Measurements from ENCODE around the genes C5AR2, CRX and CABP5.

DNA sequence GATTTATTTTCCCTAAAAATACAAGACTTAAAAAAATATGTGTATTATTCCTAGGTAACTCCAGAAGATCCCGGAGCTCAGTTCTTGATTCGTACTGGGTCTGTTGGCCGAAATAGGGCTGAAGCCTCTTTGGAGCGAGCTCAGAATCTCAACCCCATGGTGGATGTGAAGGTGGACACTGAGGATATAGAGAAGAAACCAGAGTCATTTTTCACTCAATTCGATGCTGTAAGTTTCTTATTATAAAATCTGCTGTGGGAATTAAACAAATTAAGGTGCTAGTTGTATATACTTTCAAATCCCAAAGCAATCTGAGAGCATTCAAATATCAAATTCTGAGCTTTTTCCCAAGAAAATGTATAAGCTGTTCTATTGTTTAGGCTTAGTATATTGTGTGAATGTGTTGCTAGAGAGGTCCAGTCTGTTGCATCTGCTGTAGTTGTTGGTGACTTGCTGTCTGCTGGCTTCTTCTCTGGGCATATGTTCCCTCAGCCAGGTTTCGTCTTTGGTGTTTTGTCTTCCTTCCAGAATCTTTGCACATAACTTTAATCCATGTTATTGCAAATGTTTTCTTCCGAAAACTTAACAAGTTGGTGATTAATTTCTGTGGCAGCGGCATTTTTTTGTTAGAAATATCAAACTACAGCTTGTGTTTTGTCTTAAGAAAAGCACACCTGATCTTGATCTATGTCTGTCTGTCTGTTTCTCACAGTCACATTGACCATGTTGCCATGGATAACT lies 19.7 kb downstream of the SAE1 start:
- PRO-cap: no peak

- PRO-cap: no peak
These were observed 20.3 kb downstream of the BBC3 start for GRCh38 chr19:47210554-47211310.

- PRO-cap: no peak
These were observed 2.7 kb downstream of the CCDC9 start for GRCh38 chr19:47258755-47259616.

DNA sequence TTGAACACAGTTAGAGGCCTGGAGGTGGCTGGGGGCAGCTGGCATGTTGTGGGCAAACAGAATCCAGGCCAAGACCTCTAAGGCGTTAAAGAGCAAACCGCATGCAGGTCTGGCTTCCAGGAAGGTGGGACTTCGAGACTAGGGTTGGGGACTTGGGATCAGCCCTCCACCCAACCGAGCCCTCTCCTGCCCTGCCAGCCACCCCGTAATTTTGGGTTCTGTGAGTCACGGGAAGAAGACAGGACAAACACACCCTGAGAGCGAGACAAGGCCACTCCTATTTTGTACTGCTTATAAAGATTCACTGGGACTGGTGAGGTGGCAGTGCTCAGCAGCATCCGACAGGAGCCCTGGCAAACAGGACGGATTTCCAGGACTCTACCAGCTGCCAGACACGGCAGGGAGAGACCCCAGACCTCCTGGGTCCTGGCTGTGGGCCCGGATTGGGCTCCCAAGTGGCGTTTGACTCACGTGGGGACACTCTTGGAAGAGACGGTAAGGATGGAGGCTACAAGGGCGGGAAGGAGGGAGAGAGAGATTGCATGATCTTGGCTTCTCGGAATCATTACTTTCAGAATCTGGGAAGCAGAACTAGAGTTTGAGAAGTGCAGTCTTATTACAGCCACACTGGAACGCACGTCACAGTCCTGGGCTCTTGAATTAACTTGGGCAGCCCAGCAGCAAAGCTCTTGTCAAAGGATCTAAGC lies at the start of gene C5AR2:
TSS of gene C5AR2 (plus strand) at position 321 of the 707 bp plus-strand sequence.
- PRO-cap: bidirectional peak, plus-strand start at position 610 of the sequence, minus-strand start at position 567 of the sequence

DNA sequence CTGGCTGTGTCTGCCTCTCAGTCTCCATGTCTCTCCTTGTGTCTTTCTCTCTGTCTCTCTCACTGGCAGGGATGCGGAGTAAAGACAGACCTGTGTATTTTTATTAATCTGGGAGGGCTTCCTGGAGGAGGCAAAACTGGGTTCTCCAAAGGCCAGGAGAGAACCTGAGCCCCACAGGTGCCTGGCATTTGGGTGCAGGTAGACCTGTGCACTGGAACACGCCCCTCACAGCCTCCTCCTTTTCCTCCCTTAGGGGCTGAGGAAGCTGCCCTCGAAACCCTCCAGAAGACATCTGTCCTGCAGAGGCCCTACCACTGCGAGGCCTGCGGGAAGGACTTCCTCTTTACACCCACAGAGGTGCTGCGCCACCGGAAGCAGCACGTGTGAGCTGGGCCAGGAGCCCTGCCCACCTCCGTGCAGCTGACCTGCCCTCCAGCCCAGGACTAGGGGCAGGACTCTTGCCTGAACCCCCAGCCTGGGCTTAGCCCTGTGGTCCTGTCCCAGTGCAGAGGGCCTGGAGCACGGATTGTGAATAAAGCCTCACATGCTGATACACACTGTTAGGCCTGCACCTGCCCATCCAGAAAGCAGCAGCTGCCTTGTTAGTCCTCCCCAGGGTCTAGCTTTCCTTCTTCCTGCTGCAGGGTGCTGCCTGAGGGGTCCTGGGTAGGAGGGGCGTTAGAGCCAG lies 32.8 kb downstream of the DHX34 start:
- PRO-cap: no peak

DNA sequence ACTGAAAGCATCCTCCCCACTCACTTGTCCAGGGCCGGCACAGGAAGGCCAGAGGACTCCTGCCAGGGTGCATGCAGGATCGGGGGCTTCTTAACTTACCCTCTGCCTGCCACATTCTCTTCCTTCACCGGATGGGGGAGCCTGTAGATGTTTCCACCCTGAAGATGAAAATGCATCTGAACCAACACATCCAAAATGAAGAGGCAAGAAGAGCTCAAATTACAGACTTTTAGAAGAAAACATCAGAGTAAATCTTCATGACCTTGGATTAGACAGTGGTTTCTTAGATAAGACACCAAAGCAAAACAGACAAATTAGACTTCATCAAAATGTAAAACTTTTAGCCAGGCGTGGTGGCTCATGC lies 25.9 kb upstream of the NAPA start:
- PRO-cap: no peak

GRCh38 chr19:47601422-47601988 lies 7.4 kb upstream of the BICRA start:
- PRO-cap: no peak

GRCh38 chr19:47626152-47626888 lies 17.4 kb downstream of the BICRA start:
- PRO-cap: no peak

DNA sequence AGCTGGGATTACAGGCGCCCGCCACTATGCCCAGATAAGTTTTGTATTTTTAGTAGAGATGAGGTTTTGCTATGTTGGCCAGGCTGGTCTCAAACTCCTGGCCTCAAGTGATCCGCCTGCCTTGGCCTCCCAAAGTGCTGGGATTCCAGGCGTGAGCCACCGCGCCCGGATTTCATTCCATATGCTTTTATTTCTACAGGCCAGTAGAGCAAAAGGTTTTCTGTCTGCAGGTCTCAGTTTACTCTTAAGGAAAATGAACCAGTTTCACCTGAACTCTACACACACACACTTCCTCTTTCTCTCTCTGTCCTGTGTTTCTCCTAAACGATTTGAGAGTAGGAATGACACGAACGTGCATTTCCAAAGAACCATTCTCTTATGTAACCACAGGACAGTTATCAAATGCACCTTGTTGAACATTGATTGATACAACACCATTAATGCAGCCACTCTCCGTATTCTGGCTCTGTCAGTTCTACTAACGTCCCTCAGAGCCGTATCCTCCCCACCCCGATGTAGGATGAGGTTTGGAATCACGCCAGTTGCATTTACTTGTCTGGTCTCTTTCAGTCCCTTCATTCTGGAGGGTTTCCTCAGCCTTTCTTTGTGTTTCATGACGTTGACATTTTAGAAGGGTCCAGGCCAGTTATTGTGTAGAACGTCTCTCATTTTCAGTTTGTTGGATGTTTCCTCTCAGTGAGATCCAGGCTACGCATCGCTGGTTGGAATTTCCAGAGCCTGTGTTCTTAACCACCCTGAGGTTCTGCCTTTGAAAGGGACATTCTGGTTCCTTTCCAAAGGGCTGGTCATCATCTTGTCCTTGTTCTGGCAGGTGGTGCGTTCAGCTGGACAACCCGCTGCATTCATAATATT lies 35.9 kb downstream of the BICRA start:
- PRO-cap: no peak

- PRO-cap: no peak
These were observed 18.1 kb upstream of the EHD2 start for GRCh38 chr19:47694811-47695853.

DNA sequence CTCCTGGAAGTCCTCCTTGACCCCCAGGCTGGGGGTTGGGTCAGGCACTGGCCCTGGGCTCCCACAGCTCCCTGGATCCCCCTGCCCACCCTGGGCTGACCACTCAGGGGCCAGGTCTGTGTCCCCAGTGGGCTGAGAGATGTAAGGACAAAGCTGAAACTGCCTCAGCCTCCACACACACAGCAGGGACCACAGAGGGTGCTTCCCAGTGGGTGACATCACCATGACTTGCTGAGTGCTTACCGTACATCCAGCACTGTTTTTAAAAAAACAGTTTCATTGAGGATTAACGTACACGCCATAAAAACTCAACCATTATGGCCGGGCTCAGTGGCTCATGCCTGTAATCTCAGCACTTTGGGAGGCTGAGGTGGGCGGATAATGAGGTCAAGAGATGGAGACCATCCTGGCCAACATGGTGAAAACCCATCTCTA lies 9.9 kb downstream of the EHD2 start:
- PRO-cap: no peak

DNA sequence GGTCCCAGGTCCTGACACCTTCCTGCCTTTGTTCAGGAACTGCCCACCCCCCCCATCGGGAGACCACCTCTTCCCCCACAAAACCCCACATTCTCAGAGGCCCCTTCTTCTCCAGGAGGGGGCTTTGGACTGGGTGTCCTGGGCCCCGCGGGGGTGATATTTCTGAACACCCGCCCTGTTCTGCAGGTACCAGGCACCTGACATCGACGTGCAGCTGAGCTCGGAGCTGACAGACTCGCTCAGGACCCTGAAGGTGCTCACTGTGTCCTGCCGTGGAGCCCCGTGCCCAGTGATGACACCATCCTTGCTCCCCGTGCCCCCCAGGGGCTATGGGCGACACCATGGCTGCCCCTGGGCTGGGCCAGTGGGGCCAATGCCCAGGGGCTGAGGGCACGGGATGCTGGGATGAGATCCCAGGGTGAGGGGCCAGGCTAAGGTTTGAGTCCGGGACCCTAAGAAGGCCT lies 10.3 kb downstream of the NOP53 start:
- PRO-cap: no peak

- PRO-cap: no peak
These were observed at the start of gene CRX for GRCh38 chr19:47821813-47822322. CRX (plus strand) TSS chr19:47821937.

GRCh38 chr19:48044011-48044210 lies at the start of gene CABP5:
CABP5 (minus strand) TSS chr19:48044079.
- PRO-cap: no peak

DNA sequence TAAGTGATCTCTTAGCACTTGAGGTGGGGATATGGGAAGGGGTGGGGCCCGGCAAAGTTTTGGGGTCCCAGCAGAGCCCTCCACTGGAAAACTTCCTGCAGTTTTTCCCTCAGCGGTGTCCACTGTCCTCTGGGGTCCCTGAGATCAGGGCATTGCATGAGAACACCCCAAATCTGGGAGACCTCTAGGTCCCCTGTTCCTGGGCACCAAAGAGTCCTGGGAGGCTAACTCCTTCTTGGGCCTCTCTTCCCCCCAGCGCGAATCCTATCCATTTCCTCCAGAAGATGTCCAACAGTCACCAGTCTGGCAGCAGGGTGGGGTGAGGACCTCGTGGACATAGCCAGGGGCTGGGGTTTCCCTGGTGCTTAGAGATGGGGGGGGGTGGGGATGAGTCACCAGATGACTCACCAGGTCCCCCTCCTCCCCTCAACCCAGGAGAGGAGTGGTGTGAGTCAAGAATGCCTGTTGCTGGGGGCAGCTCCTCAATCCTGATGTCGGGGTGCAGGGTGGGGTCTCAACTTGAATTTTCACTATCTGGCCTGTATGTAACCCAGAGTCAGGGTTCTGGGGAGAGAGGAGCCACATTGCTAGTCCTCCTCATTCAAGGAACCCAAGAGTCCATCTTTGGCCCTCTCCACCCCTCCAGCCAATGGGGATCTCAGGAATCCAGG lies 518 bp downstream of the EMP3 start:
- PRO-cap: unidirectional peak, minus-strand start at position 277 of the sequence

GRCh38 chr19:48330048-48330761 lies 4.9 kb downstream of the EMP3 start:
- PRO-cap: unidirectional peak, plus-strand start at chr19:48330340

DNA sequence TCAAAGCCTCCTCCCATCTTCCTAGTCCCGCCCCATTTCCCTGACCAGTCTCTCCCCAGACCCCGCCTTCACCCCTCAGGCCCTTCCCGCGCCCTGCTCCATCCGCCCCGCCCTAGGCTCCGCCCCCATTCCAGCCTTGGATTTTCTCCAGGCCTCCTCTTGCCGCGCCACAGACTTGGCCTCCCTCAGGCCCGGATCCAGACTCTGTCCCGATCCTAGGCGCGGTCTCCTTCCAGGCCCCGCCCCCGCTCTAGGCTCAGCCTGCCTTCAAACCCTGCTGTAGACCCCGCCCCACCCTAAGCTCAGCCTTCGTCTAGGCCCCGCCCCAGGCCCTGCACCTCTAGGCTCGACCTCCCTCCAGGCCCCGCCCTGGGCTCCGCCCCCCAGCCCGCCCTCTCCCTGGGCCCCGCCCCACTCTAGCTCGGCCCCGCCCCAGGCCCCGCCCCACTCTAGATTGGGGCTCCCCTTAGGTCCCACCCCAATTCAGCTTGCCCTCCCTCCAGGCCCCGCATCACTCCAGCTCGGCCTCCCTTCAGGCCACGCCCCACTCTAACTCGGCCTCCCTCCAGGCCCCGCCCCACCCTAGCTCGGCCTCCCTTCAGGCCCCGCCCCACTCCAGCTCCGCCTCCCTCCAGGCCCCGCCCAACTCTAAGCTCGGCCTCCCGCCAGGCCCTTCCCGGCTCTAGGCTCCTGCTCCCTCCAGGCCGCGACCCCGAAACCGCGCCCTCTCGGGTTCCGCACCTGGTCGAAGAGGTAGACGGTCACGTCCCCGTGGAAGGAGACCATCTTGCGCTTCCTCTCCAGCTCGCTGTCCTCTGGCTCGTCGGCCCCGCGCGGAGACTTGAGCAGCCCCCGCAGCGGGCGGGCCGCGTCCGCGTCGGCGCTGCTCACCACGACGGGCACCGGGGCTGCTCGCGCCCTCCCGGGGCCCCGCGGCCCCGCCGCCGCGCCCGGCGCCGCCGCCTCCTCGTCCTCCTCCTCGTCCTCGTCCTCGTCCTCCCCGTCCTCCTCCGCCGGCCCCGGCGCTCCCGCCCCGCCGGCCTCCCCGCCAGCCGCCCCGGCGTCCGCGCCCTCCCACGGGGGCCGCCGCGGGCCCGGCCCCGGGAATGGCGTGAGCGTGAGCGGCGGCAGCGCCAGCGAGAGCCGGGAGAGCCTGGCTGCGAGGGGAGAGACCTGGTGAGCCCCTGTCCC lies 18.3 kb downstream of the LMTK3 start:
- PRO-cap: no peak

DNA sequence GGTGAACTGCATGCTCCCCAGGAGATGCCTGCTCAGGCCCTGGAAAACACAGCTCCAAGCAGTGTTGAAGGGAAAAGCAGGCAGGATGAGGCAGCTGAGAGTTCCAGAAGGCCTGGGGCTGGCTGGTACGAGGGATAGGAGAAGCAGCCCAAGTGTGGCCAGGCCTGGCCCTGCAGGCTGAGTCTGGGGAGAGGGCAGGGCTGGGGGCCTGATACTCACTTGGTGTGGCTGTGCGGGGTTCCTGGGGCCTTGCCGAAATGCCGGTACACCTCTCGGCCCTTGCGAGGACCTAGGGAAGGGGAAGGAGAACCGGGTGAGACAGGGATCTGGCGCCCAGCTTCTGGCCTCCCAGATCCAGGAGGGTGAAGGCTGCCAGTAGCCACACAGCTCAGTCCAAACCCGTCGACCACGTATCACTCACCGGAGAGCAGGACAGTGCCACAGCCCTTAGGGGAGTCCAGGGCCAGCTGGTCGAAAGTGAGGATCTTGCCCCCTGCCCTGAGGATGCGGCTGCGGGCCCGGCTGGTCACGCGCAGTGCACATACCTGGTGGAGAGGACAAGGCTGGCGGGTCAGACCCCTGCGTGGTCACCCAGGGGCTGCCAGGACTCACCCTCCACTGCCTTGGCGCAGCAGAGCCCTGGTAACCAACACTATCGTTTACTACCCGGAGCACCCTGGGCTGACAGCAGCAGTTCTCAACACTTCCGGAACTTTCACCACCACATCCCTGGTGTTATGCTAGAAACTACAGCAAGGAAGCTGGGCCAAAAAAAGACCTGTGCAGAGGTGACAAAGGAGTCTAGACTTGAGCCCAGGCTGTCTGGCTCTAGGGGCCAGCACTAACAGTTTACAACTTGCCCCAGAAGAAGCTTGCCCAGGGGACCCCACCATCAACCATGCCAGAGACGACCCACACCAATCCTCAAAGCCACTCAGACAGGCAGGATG lies 1.1 kb upstream of the FAM83E start:
- PRO-cap: no peak

DNA sequence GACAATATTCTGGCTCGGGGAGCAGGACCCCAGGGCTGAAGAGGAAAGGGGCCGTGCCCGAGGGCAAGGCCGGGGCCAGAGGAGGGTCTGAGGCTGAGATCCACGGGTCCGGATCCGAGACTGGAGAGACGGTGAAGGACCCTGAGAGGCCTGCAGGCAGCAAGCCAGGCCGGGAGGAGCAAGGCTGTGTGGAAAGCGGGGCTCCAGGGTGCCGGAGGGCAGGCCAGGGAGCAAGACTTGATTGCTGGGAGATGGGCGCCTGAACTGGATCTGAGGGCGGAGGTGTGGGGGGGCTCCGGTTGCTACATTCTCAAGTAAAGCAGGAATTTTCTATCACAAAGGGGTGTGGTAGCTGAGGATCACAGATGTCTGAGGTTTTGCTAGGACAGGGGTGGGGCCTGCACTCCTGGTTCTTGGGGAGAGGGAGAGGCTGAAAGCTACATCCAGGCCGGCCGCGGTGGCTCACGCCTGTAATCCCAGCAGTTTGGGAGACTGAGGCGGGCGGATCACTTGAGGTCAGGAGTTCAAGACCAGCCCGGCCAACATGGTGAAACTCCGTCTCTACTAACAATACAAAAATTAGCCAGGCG lies 3.8 kb downstream of the MAMSTR start:
- PRO-cap: no peak

GRCh38 chr19:48745013-48745673 lies 1.6 kb downstream of the IZUMO1 start:
- PRO-cap: no peak